Smooth muscle cell (in vitro differentiated cells): ENCODE measurements around a stretch of chr3.

DNA sequence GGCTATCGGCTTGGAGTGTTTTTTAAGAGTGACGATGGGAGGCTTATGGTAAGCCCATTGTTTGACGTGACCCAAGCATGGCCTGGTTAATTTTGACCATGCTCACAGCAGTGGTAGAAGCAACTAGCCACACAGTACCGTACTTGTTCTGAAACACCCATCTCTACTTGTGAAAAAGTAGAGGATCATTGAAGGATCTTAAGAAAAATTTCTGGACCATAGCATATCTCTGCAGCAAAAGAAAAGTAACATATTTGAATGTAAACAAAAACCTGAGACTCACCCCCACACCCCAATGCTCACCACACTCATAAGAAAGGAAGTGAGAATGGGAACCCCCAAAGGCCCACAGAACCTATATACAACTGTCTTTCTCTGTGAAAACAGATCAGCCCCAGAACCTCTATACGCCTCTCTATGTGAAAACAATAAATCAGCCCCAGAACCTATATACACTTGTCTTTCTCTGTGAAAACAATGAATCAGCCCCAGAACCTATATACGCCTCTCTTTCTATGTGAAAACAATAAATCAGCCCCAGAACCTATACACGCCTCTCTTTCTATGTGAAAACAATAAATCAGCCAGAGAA, 33.8 kb upstream of the TFRC start:
- RAMPAGE, long total RNA = no peak

GRCh38 chr3:196207784-196208057, 3.5 kb downstream of the ZDHHC19 start:
- RAMPAGE, long total RNA = no peak

GRCh38 chr3:196336446-196336978, 1.7 kb downstream of the TM4SF19 start:
- RAMPAGE, long total RNA = no peak

DNA sequence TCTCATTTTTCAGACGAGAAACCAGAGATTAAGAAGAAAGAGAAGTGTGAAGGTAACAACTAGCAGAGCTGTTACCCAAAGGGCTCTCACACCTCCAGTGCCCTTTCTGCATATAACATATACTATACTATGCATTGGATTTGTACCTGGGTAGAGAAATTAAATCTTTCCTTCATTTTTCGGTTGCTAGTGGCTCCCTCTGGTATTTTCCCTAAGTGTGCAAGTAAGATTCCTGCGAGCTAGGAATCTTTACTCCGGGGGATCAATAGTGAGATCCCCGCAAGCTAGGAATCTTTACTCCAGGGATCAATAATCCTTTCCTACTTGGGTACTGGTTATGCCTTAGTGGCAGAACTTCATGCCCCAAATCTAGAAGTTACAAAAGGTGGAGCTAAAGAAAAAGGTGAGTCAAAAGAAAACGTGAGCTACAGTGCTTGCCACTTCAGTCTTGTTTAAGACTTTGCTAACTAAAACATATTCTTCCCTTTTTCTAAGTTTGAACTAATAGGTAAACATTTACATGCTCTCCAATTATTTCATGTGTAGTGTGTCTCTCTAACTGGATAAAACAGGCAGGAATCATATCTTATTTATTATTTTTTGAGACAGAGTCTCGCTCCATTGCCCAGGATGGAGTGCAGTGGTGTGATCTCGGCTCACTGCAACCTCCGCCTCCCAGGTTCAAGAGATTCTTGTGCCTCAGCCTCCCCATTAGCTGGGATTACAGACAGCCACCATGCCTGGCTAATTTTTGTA, 13.7 kb upstream of the TM4SF19 start:
- RAMPAGE, long total RNA = no peak

GRCh38 chr3:196407045-196407607, 25.1 kb downstream of the UBXN7 start:
- RAMPAGE, long total RNA = no peak

GRCh38 chr3:196433025-196433420, 796 bp upstream of the UBXN7 start:
- RAMPAGE, long total RNA = no peak

DNA sequence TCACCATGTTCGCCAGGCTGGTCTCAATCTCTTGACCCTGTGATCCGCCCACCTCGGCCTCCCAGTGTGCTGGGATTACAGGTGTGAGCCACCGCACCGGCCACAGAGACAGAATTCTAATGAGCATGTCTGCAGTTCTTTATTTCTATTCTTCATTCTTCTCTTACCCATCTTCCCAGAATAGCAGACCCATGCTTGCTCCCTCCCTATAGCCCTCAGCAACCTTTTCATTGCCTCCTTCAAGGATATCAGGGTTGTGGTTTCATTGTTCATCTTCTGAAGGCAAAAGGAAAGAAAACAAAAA, 257 bp downstream of the SMCO1 start:
- RAMPAGE, long total RNA = no peak

- RAMPAGE, long total RNA = no peak
Observed at GRCh38 chr3:196590206-196590754, 21.8 kb downstream of the FBXO45 start.

DNA sequence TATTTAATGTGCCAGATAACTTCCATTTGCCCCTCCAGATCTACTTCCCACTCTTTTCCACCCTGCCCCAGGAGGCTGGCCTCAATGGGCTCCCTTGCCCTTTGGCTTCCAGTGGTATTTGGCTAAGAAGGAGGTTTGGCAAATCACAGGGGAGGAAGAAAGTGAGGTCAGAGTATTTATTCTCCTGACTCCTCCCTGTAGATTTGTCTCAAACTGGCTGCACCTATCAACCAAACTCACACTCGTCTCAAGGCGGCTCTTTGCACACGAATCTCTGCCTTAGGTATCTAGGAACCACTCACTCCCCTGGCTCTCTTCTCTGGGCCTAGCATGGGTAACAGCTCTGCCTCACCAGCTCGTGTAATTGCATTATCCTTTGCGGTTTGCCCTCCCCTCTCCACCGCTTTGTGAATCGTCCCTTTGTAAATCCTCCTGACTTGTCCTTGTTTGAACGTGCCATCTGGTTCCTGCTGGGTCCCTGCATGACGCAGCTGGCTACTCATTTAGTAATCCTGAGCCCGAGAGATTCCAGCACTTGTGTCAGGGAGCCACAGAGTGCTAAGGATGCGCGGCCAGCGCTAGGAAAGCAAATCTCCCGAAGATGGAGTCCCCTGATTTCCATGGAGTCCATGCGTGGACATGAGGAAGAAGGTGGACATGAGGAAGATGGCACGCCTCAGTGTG, 26.5 kb downstream of the NRROS start:
- RAMPAGE, long total RNA = no peak

DNA sequence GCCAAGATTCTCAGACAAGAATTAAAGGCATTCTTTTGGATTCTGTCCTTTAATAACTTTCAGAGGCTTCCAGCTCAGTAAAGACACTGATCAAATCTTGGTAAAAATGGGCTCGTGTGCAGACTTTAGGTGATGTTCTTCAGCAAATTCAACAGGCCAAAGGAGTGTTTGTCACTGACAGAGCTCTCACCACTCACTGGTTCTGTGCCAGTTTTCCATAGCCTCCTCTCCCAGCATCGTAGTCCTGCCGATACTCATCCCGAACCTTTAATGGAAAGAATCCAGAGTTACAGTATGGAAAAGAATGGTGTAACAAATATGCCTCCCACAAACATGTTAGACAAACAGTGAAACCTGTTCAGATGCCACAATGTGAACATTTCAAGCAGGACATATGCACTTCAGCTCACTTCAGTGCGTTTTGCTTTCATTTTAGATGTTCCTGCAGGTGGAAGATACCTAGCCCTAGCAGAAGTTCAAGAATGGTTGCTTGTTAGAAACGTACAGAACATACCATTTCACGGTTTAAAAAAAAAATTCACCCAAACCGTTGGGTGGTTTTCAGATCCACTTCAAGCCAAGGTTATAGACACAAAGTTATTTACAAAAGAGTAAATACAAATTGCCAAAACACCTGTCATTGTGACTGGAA, 5.4 kb downstream of the NCBP2 start:
- RAMPAGE, long total RNA = no peak

- RAMPAGE, long total RNA = no peak
Observed at GRCh38 chr3:196962753-196963149, 5.9 kb downstream of the PIGZ start.

- RAMPAGE, long total RNA = no peak
Observed at GRCh38 chr3:196978791-196979178, 10.2 kb upstream of the PIGZ start.

- RAMPAGE, long total RNA = no peak
Observed at GRCh38 chr3:197001683-197002627, 27.7 kb downstream of the MELTF start.

DNA sequence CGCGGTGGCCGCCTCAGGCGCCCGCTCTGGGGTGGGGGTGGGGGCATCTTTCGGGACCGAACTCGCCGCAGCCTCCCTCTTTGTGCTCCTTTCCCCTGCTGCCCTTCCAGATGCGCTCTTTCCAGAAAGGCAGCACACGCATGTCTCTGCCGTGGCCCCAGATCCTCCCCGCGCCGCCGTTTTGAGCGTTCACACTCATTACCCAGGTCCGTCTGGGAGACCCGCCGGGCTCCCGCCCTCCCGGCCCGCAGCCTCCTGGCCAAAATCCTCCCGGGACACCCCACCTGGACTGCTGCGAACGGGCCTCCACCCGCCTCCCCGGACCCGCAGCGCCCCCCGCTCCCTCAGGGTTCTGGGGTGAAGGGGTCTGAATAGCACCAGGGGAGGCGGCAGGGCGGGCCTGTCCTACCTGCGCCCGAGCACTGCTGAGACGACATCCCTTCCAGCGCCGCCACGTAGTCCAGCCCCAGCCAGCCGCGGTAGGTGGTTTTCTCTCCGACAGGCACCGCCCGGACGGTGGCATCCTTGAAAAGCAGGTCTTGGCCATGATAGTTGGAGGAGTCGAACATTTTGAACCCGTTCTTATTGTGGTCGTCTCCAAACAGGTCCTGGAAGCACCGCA, 26.0 kb downstream of the MELTF start:
- RAMPAGE, long total RNA = no peak

GRCh38 chr3:197027335-197028006, 2.1 kb downstream of the MELTF start:
- RAMPAGE, long total RNA = no peak

DNA sequence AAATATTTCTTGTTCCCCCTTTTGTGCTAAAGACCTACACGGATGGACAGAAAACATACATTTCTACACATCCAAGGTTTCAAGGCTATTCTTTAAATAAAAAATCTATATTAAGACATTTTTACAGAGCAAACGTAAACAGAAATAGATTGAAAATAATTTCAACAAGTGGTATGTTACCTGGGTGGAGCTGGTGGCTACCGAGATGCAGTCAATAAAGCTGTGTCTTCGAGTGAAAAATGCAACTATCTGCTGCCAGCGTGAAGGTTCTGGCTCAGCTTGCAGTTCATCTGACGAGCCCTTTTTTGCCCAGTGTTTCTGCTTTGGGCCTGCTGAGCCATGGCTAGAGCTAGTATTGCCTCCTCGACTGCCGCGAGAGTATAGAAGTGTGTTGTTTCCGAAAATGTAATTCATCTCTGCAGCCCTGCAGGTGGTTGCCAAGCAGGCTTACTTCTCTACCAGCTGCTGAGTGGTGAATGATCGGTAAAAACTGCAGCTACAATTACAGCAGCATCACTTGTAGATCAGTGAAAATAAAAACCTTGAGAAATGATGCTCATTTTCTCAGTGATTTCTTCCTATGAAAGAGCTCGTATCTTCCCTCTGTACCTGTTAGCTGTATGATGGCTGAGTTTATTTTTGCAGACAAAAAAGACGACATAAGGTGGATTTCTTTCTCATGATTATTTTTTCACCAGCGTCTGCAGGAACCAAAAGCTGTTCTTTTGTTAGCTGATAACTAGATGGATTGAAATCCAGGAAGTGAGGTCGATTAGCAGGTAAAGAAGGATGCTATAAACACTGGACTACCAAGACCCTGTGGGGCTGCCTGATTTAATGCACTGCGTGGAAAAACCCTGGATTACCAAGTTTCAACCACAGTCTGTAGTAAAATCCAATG, 114.8 kb downstream of the DLG1 start:
- RAMPAGE, long total RNA = no peak

DNA sequence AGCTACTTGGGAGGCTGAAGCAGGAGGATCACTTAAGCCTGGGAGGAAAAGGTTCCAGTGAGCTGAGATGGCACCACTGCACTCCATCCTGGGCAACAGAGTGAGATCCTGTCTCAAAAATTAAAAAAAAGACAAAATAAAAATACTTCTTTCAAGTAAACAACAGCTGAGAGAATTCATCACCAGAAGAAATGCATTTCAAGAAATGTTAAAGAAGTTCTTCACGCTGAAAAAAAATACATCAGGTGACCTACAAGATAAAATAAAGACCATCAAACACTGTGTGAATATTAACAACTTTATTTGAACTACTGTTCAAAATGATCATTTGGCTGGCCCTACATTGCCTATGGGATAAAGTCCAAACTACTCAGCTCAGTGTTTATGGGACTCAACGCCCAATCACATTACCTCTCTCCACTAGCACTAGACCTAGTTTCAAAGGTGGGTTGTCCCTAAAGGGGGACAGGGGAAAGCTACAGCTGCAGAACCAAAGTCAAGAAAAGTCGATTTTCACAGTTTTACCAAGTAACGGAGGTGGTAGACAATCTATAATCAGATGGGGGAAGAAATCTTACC, 62.1 kb downstream of the DLG1 start:
- RAMPAGE, long total RNA = no peak

DNA sequence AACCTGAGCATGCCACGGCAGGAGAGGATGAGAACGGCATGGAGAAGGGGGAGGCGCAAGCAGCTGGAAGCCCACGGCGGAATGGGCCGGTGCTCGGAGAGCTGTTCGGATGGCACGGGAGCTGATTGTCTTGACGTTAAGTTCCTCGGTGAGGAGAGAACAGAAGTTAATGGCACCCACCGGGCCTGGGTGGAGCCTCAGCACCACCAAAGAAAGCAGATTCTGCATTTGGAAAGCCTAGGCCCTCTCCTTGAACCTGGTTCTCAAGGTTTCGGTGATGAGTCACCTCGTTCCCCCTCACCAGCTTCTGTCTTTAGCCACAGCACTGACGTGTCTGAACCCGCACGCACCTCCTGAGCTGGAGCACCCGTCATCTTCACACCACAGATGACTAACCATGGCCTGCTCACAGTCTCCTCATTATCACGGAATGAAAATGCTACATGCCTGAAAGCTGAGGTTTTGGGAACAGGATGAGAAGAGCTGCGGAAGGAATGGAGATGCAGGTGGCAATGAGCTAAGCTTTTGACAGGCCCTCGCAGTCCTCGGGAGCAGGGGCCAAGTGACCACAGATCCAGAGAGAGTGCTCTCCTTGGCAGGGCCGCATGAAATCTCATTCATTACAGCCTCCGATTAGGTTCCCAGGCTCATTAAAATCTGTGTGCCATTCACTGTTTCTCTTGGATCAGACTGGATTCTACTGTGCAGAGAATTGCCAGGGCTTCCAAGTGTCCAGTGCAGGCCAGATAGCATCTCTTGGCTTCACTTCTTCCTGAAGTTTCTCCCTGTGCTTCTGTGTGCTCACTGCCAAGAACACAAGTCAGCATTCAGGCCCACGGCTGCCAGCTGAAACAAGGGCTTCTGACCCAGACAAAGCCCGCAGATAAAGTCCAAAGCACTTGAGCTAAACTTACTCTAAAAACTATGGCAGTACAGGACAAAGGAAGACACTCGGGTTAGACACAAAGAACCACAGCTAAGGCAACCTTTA, 96.3 kb upstream of the DLG1 start:
- RAMPAGE, long total RNA = no peak

GRCh38 chr3:197444076-197444417, 111.7 kb downstream of the BDH1 start:
- RAMPAGE, long total RNA = no peak

- RAMPAGE, long total RNA = no peak
Observed at GRCh38 chr3:197505828-197506414, 49.8 kb downstream of the BDH1 start.